IMR-90 (cell line): ENCODE data around the genes FGF2, NUDT6 and SPRY1.

DNA sequence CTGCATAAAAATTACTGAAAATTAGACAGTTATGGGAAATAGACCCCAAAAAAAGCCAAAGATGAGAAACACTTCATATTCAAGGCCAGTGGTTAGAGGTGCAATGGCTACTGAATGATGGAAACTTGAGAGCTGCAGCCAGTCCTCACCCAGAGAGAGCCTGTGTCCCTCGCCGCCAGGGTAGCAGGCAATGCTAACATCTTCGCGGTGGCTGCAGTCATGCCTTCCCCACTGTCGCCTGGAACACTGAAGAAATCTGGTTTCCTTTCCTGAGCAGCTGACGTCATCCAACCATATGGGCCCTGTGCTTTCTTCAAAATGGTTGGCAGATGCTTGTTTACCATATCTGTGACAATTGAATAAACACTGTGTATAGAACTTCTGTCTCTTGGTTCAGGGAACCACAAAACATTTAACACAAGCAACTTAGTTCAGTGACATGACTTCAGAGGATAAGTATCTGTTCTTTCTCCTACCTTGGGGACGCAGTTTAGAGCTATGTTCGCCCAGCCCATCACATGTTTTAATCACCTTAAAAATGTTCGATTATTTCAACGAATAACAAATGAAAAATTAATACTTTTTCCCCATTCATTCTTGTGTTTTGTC lies 39.6 kb downstream of the PRSS12 start:
- RRBS: no CpG with 5 or more reads among the region's 10 CpGs
CAGE:
- cytosol, long polyA plus RNA: no peak
- long polyA plus RNA: no peak
- nucleus, long polyA plus RNA: no peak

DNA sequence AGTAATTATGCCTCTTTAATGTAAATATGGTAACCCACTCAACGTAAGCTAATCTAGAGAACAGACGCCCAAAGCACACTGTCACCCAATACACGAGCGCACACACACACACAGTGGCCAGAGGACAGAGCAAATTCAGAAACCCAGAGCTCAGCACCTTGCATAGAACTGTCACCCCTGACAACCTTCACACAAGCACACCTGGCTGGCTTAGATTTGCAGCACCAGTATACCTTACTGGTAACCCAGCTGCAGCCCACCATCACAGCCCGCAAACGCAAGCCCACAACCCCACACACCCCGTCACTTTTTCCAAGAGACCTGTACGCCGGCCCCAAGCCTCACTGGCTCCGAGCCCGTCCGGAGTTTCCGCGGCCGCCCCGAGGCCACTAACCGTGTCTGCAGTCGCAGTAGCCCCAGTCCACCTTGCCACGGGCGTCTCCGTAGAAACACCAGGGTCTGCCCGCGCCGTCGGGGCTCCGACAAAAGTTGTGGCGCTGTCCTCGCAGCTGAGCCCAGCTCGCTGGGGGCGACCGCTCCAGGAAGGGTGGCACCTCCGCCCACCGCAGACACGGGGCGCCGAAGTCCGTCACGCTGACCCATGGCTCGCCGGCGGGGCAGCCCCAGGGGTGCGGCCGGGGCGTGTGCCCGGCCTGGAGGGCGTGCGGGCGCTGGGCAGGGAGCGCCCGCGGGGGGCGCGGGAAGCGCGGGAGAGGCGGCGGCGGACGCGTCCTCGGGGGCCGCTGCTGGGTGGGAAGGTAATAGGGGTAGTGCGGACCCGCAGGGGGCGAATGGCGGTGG lies 778 bp downstream of the PRSS12 start:
- RRBS: no CpG with 5 or more reads among the region's 66 CpGs
CAGE:
- cytosol, long polyA plus RNA: start-site peak on the minus strand centred at position 491 of the sequence, 150 bp wide, 162 and 325 reads in 2 replicates
- long polyA plus RNA: start-site peak on the minus strand centred at position 529 of the sequence, 77 bp wide, 130 and 183 reads in 2 replicates
- nucleus, long polyA plus RNA: no peak

DNA sequence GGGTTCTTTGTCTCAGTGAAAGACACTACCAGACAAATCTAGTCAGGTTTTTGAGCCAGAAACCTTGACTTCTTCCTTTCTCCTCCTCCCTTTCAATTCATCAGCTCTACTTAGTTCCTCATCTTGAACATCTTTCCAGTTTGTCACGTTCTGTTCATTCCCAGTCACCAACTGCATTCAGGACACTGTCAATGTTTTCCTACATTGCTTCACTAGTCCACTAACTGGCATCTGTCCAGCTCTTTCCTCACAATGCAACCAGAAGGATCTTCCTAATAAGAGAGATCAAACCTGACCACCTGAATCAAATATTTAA lies 52.5 kb downstream of the SYNPO2 start:
- RRBS: no CpG with 5 or more reads among the region's 1 CpG
CAGE:
- cytosol, long polyA plus RNA: no peak
- long polyA plus RNA: no peak
- nucleus, long polyA plus RNA: no peak

- RRBS: no CpG with 5 or more reads among the region's 7 CpGs
CAGE:
- cytosol, long polyA plus RNA: no peak
- long polyA plus RNA: no peak
- nucleus, long polyA plus RNA: no peak
These were observed 103.8 kb upstream of the MYOZ2 start for GRCh38 chr4:119031619-119032439.

DNA sequence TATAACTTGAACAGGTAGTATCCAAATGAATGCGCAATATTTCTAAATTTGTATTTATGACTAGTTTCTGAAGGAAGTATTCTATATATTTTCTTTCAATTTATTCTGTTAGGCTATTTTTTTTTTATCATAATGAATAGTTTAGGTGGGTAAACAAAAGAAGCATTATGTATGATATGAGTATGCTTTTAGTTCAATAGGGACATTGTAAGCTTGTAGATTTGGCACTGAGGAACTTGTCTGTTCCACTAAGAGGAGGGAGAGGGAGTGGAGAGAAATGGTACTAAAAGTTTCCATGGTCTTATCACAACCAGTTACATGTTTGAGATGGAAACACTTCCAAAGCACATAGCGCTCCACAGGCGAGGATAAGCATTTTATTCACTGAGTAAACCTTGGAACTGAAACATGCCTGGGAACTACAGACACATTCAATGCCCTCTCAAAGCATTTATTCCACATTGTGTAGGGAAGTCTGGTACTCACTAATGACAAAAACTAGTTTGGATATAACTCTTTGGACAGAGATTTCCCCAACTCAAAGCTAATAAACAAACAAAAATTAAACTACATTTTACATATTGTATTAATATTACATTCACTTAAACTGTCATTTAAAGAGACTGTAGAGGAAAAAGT lies 15.5 kb downstream of the MYOZ2 start:
- RRBS: no CpG with 5 or more reads among the region's 3 CpGs
CAGE:
- cytosol, long polyA plus RNA: no peak
- long polyA plus RNA: no peak
- nucleus, long polyA plus RNA: no peak

GRCh38 chr4:119591107-119591718 lies 37.4 kb downstream of the PDE5A start:
- RRBS: no CpG with 5 or more reads among the region's 3 CpGs
CAGE:
- cytosol, long polyA plus RNA: no peak
- long polyA plus RNA: no peak
- nucleus, long polyA plus RNA: no peak

DNA sequence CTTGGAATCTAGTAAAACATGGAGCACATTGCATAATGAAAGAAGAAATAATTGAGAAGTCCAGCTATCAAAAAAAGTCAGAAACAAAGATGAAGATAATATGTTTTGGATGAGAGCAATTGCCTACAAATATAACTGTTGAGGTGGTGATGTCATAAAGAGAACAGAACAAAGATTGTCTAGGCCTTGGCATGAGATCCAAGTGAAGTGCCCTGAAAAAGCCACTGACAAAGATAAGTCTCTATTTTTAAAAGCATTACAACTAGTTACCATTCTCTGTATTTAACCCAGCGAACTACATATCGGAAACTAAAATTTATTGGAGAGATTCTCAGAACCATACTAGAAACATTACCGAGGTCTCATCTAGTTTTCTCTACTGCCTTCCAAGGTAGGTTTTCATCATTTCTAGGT lies 127.4 kb downstream of the MAD2L1 start:
- RRBS: no CpG with 5 or more reads among the region's 3 CpGs
CAGE:
- cytosol, long polyA plus RNA: no peak
- long polyA plus RNA: no peak
- nucleus, long polyA plus RNA: no peak

DNA sequence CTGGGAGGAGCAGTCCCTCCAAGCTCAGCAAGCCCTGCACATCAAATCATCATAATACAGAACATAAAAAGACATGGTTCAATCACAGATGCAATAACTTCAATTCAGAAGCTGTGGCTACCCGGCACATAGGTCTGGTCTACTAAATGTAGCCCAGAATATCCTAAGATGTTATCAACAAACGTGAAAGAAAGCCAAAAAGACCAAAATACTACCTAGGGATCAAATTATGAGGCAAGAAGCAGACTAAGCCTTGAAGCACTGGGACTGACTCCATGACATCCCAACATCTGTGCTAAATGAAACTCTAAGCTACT lies 81.8 kb downstream of the MAD2L1 start:
- RRBS: no CpG with 5 or more reads among the region's 2 CpGs
CAGE:
- cytosol, long polyA plus RNA: no peak
- long polyA plus RNA: no peak
- nucleus, long polyA plus RNA: no peak

DNA sequence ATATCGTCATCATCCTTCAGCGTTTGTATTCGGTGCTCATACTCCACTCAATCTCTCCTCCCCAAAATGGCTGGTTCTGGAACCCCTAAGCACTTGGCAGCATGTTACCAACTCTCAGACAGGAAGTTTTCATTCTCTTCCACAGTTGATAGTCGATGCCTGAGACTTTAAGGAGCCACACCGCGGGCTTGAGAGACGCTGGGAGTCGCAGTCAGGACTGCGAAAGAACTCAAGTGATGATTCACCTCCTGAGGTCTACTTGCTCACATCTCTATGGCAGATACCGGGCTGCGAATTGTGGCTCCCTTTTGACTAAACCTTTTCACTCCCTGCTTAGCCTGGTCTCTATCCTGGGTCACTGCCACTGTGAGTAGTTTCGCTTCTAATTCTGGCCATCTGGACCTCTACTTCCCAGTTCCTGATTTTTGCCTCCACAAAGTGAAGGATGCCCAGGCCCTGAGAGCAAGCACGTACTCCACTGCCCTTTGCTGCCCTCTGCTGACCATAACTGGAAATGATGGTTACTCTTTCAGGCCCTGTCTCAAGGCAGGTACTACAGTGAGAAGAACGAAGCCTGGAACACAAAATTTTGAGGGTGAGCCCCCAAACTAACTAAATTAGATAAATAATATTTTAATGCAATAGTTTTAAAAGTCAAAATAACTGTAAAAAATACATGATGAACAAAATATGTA lies 16.9 kb downstream of the MAD2L1 start:
- RRBS: no CpG with 5 or more reads among the region's 14 CpGs
CAGE:
- cytosol, long polyA plus RNA: no peak
- long polyA plus RNA: no peak
- nucleus, long polyA plus RNA: no peak

DNA sequence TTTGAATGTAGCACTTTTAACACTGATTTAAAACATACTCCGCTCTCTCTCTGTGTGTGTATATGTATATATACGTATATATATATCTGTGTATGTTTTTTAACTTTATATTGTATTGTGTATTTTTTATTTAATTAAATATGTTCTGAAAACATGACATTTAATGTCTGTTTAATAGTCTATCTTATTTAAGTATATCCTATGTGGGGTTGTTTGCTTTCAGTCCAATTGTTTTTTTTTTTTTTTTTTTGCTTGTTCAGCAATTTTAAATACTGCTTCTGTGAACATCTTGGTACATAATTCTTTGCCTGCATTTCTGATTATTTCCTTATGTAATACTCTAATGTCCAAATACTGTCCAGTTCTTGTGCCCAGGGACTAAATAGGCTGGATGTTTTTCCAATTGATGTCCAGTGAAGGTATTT lies 45.1 kb upstream of the MAD2L1 start:
- RRBS: no CpG with 5 or more reads among the region's 2 CpGs
CAGE:
- cytosol, long polyA plus RNA: no peak
- long polyA plus RNA: no peak
- nucleus, long polyA plus RNA: no peak

DNA sequence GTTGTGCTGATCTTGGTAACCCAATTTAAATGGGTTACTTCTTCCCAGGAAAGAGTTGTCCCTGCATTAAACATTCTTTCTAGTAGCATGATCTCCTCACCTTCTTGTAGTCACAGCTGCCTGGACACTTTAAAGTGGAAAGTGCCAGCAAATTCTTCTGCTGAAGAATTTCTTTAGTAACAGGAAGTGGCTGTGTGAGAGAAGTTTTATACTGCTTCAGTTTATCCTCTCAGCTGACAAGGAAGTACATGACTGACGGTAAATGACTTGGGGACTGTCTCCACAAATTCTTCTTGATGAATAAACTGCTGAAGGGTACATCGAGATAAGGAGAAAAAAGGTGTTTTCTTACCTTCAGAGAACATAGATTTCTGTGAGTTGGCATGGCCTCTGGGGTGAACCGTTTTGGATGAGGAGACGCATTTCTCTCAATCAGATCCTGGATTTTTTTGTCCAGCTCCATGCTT lies 18.2 kb upstream of the TNIP3 start:
- RRBS: no CpG with 5 or more reads among the region's 4 CpGs
CAGE:
- cytosol, long polyA plus RNA: no peak
- long polyA plus RNA: no peak
- nucleus, long polyA plus RNA: no peak

DNA sequence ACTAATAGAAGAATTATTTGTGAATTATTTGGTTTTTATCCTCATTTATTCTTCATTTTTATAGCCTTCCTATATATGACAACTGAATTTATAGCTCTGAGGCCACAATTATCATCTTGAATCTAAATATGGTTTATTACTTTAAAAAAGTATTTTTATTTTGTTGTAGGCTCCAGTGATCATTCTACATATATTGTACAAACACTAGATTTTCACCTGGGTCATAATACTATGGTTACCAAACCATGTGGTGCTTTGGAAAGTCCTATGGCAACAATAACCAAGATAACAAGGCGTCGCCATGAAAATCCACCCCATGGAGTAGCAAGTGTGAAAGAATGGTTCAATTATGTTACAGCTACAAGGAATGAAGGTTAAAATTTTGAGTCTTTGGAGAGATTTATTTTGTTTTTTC lies 25.2 kb upstream of the ADAD1 start:
- RRBS: no CpG with 5 or more reads among the region's 2 CpGs
CAGE:
- cytosol, long polyA plus RNA: no peak
- long polyA plus RNA: no peak
- nucleus, long polyA plus RNA: no peak

- RRBS: no CpG with 5 or more reads among the region's 2 CpGs
CAGE:
- cytosol, long polyA plus RNA: no peak
- long polyA plus RNA: no peak
- nucleus, long polyA plus RNA: no peak
These were observed 16.7 kb upstream of the ADAD1 start for GRCh38 chr4:122361820-122362703.

DNA sequence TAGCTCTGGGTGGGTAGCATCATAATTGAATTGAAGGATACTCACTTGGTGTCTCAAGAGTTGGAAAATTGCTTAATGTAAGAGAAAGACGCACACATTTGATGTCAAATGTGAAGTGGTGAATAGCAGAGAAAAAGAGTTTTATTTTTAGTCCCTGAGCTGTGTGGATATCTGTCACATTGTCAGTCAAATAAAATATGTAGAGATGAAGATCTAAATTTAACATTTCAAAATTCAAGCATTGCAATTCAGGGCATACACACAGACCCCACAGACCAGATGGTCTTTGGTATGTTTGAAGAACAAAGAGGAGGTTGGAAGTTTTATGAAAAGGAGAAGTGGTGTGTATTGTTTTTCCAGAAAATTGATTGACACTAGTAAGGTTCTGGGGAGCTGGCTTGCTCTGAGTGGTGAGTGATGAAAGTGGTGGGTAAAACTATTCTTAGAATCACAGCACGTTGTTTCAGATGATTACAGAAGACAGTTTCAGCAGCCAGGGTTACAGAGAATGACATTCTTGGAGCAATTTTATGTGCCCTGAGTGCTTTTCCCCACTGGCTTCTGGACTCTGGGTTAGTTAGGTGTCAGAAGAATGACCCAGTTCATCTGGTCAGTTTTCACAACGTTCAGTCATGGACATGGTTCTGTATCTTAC lies 44.9 kb upstream of the BBS12 start:
- RRBS: no CpG with 5 or more reads among the region's 3 CpGs
CAGE:
- cytosol, long polyA plus RNA: no peak
- long polyA plus RNA: no peak
- nucleus, long polyA plus RNA: no peak

GRCh38 chr4:122742929-122743491 lies 10.5 kb downstream of the BBS12 start:
- RRBS: no CpG with 5 or more reads among the region's 15 CpGs
CAGE:
- cytosol, long polyA plus RNA: no peak
- long polyA plus RNA: no peak
- nucleus, long polyA plus RNA: no peak

- RRBS: no CpG with 5 or more reads among the region's 2 CpGs
CAGE:
- cytosol, long polyA plus RNA: no peak
- long polyA plus RNA: no peak
- nucleus, long polyA plus RNA: no peak
These were observed 42.8 kb upstream of the FGF2 start for GRCh38 chr4:122783777-122784344.

GRCh38 chr4:122826395-122826921 lies at the start of gene FGF2:
Gene FGF2 (plus strand): TSS chr4:122826831.
- RRBS: 1% methylated on average over 22 of the region's 55 CpGs
CAGE:
- cytosol, long polyA plus RNA: no peak
- long polyA plus RNA: no peak
- nucleus, long polyA plus RNA: no peak

DNA sequence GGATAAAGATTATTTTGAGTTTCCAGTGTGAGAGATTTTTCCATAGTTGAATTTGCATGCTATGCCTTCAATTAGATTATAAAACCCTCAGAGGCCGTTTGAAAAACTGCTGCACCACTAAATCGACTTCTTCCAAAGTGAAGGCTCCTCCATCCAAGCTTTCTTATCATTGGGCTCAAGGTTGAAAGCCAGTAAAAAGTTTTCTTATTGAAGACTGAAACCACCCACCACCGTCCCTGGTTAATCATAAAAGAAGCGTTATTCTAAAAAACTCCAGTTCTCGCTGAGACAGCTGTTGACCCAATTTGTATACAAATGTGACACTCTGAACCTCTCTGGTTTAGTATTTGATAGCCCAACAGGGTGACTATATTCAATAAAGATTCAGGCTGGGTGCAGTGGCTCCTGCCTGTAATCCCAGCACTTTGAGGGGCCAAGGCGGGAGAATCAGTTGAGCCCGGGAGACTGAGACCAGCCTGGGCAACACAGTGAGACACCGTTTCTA lies 1.4 kb downstream of the NUDT6 start:
- RRBS: no CpG with 5 or more reads among the region's 8 CpGs
CAGE:
- cytosol, long polyA plus RNA: no peak
- long polyA plus RNA: no peak
- nucleus, long polyA plus RNA: no peak

- RRBS: 2% methylated on average over 3 of the region's 64 CpGs
CAGE:
- cytosol, long polyA plus RNA: start-site peak on the minus strand at chr4:122922558-122922585, 30 and 55 reads in 2 replicates
- long polyA plus RNA: no peak
- nucleus, long polyA plus RNA: no peak
These were observed at the start of gene NUDT6 for GRCh38 chr4:122921738-122922798. Gene NUDT6 (minus strand): TSS chr4:122922597.

DNA sequence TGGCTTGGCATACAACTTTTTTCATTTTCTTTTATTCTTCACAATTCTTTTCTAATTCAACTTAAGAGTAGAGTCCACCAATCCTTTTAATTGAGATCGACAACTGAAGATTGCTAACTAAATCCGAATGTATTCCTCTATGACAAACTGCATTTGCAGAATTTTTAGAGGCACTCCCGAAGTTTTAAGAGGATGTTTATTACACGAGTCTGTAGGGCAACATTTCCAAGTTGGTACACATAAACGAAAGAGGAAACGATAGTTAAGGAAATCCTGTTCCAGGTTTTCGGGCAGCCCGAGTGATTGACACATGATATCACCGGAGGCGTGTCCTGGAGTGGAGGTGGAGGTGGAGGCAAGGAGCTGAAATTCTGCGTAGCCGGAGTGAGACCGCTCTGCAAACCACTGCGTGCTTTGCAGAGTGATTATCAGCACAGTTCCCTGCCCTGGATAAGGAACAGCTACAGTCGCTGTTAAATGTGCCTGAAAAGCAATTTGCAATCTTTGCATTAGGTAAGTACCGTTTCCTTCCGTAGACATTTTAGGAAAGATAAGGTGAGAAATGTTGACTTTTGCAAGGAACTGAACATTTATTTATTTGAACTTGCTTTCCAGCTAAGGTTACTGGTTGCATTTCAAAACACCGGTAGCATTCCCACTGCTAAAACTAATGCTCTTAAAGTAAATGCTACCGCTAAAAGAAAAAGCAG lies at the start of gene SPRY1:
Gene SPRY1, plus strand, starts transcription at position 376 of the 710 bp plus-strand sequence.
- RRBS: 1% methylated on average over 4 of the region's 19 CpGs
CAGE:
- cytosol, long polyA plus RNA: no peak
- long polyA plus RNA: no peak
- nucleus, long polyA plus RNA: no peak